HCT116 (cell line): Measurements from ENCODE around the genes MKRN1 and TMEM139.

- RRBS: 2% methylated on average over 13 of the region's 75 CpGs
These were observed at the start of gene MKRN1 for GRCh38 chr7:140479040-140479716. MKRN1 (minus strand) TSS chr7:140479505.

- RRBS: no CpG with 5 or more reads among the region's 5 CpGs
These were observed 23.3 kb downstream of the NDUFB2 start for GRCh38 chr7:140719783-140720223.

GRCh38 chr7:140812005-140812567 is 112.6 kb downstream of the BRAF start:
- RRBS: no CpG with 5 or more reads among the region's 1 CpG

GRCh38 chr7:140925228-140925577 is 474 bp upstream of the BRAF start:
- RRBS: no CpG with 5 or more reads among the region's 10 CpGs

- RRBS: no CpG with 5 or more reads among the region's 26 CpGs
These were observed 17.8 kb upstream of the MRPS33 start for GRCh38 chr7:141032490-141033002.

- RRBS: no CpG with 5 or more reads among the region's 3 CpGs
These were observed 2.5 kb downstream of the TMEM178B start for GRCh38 chr7:141076349-141076761.

DNA sequence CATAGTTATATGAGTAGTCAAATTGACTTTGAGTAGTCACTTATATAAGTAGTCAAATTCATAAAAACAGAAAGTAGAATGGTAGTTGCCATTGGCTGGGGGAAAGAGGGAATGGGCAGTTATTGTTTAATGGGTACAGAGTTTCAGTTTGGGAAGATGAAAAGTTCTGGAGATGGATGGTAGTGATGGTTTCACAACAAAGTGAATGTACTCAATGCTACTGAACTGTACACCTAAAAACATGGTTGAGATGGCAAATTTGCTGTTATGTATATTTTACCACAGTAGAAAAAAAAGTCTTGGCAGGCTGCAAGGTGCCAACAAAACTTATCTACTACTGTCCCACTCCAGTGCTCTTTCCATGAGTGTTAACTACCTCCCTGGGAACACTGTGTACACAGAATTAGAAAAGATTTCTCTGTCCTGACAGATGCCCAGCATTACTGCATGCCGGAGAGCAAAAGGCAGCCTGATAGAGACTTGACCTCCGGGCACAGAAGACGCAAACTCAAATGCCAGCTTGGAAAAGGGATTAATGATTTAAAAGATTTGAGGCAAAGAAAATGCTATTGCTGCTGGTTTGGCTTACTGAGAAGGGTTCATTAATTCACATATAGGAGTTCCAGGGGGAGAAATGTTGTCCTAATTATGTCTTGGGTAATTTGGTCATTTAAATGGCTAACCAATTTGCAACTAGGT is 228.7 kb downstream of the TMEM178B start:
- RRBS: no CpG with 5 or more reads among the region's 3 CpGs

DNA sequence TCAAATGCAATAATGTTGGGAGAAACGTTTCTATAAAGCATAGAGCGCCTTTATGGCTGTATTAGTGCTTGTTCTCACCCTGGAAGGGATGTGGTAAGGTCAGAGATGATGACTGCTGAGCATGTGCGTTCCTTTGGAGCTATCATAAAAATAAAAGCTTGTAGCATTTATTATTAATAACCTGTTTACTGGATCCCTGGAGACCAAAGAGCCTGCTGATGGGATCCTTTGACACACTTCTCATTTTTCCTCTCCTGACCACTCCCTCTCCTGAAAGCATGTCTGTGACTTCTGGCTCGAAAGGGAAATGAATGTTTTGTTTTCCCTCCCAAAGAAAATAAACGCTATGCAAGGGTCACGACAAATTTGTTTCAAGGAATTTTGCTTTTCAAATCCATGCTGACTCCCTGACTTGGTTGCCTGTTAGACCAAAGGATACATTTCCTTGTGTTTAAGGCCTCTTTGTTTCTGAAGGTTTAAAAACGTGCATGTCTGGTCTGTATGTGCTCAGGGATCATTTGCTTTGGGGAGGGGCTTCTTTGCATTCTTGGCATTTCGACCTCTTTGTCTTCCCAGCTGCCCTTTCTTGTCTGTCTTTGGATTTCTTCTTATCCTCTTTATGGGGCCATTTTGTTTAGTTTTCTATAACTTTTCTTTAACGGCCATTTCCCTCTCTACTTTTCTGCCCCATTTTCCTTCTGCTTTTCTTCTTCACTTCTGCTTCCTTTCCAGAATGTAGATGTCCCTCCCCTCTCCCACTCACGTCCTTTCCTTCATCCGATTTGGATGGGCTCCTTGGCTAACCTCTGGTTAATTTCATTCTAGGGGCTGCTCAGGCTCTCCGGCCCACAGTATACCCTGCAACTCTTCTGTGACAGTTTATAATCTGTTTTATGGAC is 184.9 kb upstream of the AGK start:
- RRBS: no CpG with 5 or more reads among the region's 12 CpGs

DNA sequence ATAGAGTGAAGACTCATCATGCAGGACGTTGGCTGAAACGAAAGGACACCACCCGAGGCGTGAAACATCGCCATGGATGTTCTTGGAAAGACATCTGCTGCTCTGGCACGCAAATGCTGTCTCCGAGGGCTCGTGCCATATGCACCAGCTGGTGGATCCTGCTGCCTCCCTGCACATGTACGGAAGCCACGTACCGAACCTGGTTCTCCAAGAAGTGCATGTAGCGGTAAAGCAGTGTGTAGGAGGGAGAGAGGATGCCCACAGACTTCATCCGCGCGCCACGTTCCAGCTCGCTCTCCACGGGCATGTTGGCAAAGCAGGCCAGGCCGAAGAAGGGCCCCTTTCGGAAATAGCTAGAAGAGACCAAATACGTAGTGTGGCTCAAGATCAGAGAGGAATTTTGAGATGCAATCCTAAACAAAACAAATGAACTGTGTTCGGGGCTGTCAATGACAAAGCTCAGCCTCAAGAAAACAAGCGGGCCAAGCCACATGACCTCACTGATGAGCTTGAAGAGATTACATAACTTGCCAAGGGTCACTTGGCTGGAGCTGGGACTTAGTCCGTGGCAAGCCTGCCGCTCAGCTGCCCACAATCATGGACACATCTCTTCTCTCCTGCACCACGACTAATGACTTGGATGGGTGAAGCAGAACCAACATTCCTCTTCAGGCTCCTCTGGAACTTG is 16.5 kb downstream of the DENND11 start:
- RRBS: no CpG with 5 or more reads among the region's 26 CpGs

GRCh38 chr7:141737359-141737741 is 808 bp upstream of the SSBP1 start:
- RRBS: no CpG with 5 or more reads among the region's 7 CpGs

DNA sequence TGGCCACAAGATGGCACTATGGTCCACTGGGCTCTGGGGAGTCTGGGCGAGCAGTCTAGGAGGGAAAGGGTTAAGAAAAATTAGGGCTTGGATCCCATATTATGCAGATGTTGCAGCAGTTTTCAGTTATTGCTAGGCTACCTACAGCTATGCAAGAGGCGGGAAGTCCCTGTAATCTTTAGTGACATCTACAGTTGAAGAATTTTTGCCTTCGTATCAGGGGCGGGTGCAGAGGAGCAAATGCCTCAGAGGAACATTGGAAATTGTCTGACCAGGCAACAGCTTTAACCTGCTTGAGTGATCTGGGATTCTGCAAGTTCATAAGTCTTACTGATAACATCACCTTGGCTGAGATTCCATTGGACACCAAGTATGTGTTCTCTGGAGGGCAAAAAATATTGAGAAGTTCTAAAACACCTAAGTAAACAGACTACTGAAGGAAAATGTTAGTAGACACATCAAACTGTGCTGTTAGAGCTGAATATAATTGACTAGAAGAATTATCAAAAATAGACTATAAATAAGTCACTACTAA is 238.9 kb upstream of the PRSS58 start:
- RRBS: no CpG with 5 or more reads among the region's 4 CpGs

GRCh38 chr7:142535202-142535918 is 213.9 kb upstream of the PRSS1 start:
- RRBS: no CpG with 5 or more reads among the region's 8 CpGs

GRCh38 chr7:142637155-142637727 is 112.0 kb upstream of the PRSS1 start:
- RRBS: no CpG with 5 or more reads among the region's 6 CpGs

GRCh38 chr7:142711735-142712049 is 37.6 kb upstream of the PRSS1 start:
- RRBS: no CpG with 5 or more reads among the region's 6 CpGs

- RRBS: no CpG with 5 or more reads among the region's 4 CpGs
These were observed 28.8 kb downstream of the PRSS2 start for GRCh38 chr7:142799463-142800113.

DNA sequence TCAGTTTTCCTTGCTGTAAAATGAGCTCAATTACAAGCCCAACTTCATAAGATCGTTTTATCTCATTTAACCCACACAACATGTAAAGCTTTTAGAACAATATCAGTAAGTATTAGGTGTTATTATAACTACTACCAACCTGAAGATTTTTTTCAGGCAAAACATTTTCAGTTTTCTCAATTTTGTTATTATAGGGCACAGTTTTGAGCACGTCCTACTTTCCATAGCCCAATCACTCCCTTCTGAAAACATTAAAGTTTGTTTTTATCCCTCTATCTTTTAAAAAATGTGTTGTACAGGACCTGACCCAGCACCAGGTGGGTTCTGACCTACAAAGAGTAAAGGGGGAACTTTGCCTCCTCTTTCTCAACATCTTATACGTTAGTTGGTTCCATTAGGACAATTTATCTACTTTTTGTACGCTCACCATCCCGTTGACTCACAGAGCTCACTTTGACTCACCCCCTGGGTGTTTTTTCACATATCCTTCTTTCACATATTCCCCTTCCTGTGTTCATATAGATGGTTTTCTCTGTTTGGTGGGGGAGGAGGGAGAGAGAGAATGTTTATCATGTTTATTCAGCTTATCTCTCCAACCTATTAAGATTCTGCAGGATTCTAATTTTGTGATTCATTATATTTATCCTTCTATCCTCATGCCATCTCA is 36.9 kb downstream of the PRSS2 start:
- RRBS: no CpG with 5 or more reads among the region's 5 CpGs

DNA sequence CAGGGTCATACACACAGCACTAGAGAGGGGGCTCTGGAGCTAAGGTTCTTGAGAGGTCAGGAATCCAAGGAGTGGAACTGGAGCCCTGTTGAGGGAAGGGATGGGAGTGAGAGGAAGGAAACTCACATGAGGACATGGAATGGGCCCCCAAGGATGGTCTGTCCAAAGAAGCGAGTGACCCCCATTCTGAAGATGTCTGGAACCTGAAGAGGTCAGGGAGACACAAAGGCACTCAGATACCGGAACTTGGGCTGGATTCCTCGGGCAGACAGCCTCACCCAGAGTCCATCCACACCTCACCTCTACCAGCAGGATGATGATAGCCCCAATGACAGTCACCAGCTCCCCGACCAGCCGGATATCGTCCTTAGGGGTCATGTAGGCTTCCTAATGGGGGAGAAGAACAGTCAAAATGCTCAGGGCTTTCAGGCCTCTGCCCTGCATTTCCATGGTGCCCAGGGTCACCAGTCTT is 10.7 kb downstream of the TRPV6 start:
- RRBS: no CpG with 5 or more reads among the region's 6 CpGs

- RRBS: no CpG with 5 or more reads among the region's 17 CpGs
These were observed at the start of gene TMEM139 for GRCh38 chr7:143284428-143285295. TMEM139 (plus strand) TSS chr7:143284958.

DNA sequence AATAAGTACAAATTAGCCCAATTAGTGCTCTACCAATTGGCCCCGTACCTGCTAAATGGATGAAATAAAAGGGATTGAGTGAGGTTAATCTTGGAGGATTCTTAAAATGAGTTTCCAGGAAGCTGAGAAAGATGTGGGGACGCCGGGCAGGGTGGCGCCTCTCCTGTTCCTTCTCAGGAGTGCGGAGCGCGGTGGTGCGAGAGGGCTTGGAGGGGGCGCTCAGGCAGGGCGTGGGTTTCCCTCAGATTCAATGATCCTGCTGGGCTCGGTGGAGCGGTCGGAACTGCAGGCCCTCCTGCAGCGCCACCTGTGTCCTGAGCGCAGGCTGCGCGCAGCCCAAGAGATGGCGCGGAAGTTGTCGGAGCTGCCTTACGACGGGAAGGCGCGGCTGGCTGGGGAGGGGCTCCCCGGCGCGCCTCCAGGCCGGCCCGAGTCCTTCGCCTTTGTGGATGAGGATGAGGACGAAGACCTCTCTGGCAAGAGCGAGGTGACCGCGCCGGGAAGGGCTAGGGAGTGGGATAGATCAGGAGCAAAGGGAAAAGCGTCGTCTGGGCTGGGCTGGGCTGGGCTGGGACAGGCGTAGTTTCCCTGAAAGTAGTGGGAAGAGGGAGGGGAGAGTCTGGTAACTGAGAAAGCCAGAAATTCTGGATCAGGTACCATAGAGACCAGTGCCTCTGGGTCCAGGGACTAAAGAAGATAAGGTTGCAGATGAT is 17.1 kb downstream of the FAM131B start:
- RRBS: 3% methylated on average over 7 of the region's 38 CpGs

GRCh38 chr7:143393847-143394518 is 12.8 kb downstream of the ZYX start:
- RRBS: no CpG with 5 or more reads among the region's 13 CpGs